SJCRH30 (cell line): ENCODE measurements around a stretch of chr5.

GRCh38 chr5:132478308-132478928, 12.2 kb downstream of the IRF1 start:
- RAMPAGE, long total RNA, result no peak

DNA sequence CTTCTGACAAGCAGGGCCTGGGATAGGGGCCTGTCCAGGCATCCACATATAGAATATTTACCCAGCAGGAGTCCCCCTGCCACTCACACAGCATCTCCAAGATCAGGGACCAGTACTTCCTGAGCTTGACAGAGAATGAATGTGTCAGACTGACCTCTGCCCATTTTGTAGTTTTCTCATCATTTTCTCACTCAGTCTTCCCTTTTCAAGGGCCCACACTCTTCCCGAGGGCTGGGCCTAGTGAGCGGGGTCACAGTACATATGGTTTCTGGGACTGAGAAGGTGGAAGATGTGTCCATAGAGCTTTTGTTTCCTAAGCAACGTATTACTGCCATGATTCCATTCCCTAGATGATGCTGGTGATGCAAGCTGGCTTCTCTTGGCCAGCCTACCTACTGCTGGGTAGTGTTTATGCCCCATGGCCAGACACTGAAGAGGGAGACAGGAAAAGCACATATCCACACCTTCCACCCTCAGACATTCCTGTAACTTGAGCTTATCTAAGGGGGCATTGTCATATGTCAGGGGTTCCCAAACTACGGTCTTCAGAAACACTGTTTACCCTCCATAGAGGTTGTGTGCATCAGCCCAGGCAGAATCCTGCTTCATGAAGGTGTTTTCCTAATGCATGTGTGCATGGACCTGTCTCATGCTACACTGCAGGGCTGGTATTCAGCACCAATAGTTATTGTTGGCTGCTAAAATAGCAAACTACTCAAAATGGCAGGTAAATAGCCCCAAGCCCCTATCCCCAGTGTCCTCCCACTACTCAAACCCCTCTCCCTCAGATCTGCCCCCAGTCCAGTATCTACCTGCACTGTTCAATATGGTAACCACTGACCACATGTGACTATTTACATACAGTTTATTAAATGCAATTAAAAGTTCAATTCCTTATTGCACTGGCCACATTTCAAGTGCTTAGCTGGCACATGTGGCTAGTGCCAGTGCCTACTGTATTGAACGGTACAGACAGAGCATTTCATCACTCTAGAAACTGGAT, 9.5 kb downstream of the IRF1 start:
- RAMPAGE, long total RNA, result no peak

GRCh38 chr5:132485374-132486188, 5.0 kb downstream of the IRF1 start:
- RAMPAGE, long total RNA, result no peak

DNA sequence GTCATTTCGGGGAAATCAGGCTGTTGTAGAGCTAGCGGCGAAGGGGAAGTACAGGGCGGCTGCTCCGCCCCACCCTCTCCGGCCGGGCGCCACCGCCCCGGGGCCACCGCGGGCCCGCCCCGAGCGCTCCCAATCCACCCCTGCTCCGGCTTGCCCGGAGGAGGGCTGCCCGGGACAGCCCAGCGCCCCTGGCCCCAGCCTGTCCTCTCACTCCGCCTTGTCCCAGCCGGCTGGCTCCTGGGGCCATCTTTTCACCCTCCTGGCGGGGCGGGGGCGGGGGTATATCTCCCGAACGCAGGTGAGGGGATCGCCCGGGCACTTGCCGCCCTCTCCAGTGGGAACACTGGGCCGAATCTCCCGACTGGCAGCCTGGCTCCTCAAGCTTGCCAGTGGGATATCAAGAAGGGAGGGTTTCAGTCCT, 321 bp upstream of the IRF1 start:
- RAMPAGE, long total RNA, result no peak

DNA sequence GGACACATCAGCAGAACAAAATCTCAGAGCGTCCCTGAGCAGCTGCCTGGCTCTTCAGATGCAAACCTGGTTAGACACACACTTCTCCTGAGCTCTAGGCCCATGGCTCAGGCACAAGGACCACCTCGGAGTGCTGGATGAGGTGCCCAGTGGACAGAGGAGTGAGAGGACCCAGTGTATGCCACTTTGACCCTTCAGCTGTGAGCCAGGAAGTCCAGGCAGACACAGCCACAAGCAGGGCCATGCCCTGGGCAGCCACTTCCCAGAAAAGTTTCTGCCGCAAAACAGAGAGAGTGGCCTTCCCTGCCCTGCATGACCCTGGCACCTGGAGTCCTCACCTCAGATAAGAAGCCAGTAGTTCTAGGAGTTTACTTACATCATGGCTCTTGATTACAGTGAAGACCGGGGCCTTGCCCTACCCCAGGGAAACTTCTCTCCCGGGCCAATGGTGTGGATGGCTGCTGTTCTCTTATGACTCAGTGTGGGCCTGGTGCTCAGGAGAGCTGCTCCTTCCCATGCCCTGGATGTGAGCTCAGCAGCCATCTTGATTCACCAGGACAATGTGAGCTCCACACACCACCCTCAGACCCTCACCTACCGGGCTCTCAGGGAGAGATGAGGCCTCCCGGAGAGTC, 11.4 kb upstream of the IRF1 start:
- RAMPAGE, long total RNA, result no peak

DNA sequence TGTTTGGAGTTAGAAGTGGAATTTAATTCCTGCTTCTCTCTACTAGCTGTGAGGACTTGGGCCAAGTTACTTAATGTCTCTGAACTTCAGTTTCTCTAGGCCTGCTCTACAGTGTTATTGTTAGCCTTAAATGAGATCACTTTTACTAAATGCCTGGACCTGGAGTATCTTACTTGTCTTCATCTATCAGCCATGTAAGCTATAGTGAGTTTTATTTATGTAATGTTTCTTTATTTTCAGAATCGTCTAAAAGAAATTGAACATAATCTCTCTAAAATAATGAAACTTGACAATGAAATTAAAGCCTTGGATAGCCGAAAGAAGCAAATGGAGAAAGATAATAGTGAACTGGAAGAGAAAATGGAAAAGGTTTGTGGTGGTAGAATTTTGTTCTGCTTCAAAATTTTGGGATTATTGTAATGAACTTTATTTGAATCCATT, 30.6 kb downstream of the RAD50 start:
- RAMPAGE, long total RNA, result no peak

GRCh38 chr5:132666169-132666976, 7.4 kb upstream of the IL4 start:
- RAMPAGE, long total RNA, result no peak

- RAMPAGE, long total RNA, result no peak
Observed at GRCh38 chr5:132762326-132762642, 14.8 kb downstream of the SEPTIN8 start.

DNA sequence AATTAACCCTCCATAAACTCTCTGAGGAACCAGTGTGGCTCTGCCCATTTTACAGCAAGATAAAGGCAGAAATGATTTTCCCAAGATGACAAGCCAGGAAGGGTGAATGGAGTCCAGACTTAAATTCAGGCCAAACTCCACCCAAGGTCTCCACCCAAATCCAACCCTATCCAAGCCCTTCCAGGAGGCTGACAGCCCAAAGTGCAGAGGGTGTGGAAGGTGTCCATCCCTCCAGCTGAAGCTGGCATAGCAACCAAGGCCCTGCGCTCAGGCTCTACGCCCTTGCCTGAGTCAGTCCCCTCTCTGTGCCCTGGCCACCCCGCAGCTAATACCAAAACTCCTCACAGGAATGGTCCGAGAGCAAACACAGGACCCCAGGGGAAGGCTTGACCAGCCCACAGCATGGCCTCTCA, 2.2 kb downstream of the SEPTIN8 start:
- RAMPAGE, long total RNA, result no peak

- RAMPAGE, long total RNA, result no peak
Observed at GRCh38 chr5:132821053-132822310, 8.4 kb downstream of the SOWAHA start.

DNA sequence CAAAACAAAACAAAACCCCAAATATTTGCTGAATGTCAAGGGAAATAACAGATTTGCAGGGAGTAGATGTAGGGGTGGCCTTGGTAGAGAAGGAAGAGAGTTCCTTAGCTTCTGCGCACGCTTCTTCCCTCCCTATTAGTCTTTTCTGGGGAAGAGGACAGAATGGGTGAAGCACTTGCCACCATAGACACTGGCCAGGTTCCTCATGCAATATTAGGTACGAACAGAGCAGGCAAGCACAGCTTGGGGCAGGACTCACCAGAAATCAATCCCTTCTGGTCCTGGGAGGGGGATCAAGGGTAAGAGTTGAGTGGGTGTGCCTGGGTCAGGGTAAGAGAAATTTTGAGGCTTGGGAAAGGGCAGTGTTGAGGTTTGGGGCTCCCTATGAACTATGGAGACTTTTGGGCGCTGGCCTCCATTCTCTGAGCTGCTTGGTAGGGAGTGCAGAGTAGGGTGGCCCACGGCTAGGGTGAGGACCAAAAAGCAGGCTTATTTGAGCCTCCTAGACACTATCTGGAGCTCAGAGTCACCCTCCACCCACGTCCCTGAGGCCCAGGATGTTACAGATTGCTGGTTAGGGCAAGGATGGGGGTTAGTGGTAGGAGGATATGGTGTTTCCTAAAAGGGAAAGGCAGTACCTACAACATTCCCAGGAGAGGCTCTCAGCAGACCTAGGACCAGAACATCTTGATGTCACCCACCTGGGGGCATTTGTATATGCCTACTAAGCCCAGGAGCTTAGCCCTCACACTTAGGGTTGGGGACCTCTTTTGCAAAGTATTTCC, 2.6 kb downstream of the SHROOM1 start:
- RAMPAGE, long total RNA, result no peak

- RAMPAGE, long total RNA, result no peak
Observed at GRCh38 chr5:132886773-132887069, 13.3 kb downstream of the LEAP2 start.

DNA sequence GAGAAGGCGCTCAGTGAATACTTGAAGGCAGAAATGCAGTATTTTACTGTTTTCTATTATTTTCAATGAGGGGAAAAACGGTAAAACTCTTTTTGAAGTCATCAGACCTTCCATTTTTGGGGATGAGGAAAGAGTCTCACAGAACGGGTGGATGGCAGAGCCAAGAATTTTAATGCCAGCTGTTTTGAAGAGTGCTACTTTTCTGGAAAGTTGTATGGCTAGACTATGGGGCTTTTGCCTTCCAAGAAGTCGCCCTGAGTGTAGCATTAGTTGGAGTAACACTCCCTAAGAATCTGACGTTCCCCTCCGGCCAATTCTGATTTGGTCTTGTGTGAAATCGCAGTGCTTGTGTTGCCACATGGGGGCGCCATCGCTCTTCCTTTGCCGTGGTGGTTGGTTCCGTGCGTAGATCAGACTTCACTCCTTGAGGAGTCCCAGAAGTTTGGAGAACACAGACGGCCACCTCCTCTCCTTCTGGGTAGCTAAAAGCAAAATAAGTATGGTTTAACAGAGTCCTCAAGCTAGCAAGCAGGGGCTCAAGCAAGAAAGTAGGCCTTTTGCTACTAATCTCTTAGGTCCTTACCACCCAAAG, 59.3 kb downstream of the HSPA4 start:
- RAMPAGE, long total RNA, result no peak

DNA sequence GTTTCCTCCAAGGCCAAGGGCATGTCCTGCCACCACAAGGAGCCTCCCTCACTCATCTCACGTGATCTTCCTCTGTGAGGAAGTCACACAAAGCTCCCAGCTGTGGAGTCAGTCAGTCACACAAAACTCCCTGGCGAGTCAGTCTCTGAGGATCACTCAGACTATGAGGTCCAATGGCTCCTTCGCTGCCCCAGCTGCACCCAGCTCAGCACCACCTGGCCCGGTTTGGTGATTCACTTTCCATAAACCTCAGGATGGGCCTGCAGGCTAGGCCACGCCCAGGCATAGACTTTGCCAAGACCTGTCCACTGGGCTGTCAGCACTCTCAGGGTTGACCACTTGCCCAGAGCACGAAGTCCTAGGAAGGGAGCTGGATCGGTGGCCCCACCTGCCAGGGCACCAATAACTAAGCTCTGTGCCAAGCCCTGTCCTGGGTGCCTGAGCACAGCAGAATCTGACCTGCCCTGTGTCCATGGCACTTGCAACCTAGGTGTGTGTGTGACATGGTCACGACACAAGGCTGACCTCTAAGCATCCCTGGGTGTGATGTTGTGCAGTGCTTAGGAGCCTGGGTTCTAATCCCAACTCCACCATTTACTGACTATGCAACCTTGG, 233.9 kb downstream of the HSPA4 start:
- RAMPAGE, long total RNA, result no peak

DNA sequence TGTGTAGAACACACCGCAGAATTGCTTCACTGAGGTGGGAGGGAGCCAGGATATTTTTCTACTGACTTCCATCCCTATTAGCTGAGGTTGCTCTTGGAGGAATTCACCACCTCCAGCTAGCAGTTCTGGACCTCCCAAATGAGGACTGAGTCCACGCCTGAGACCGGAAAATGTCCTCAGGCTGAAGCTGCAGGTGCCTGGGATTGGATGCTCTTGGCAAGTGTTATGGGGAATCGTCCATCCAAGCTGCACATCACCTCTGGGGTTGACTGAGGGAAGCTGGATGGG, 270.7 kb downstream of the HSPA4 start:
- RAMPAGE, long total RNA, result no peak

DNA sequence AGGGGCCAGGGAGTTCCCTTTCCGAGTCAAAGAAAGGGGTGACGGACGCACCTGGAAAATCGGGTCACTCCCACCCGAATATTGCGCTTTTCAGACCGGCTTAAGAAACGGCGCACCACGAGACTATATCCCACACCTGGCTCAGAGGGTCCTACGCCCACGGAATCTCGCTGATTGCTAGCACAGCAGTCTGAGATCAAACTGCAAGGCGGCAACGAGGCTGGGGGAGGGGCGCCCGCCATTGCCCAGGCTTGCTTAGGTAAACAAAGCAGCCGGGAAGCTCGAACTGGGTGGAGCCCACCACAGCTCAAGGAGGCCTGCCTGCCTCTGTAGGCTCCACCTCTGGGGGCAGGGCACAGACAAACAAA, 28.9 kb downstream of the FSTL4 start:
- RAMPAGE, long total RNA, result no peak

- RAMPAGE, long total RNA, result no peak
Observed at GRCh38 chr5:134003799-134004325, 913 bp downstream of the VDAC1 start.

GRCh38 chr5:134070754-134071780, 43.4 kb upstream of the TCF7 start:
- RAMPAGE, long total RNA, result no peak

GRCh38 chr5:134177176-134177718, 497 bp upstream of the SKP1 start:
- RAMPAGE, long total RNA, result no peak

GRCh38 chr5:134195769-134196134, 19.0 kb upstream of the SKP1 start:
- RAMPAGE, long total RNA, result no peak